ENCODE data around the gene DLGAP1.

GRCh38 chr18:3282623-3283412 is 20.9 kb downstream of the MYL12B start:
- PRO-cap, result no peak

GRCh38 chr18:3296800-3297787 is 35.2 kb downstream of the MYL12B start:
- PRO-cap, result unidirectional peak, minus-strand start at chr18:3297420; unidirectional peak, minus-strand start at chr18:3297500

GRCh38 chr18:3455678-3456645 is 6.0 kb downstream of the TGIF1 start:
- PRO-cap, result no peak

DNA sequence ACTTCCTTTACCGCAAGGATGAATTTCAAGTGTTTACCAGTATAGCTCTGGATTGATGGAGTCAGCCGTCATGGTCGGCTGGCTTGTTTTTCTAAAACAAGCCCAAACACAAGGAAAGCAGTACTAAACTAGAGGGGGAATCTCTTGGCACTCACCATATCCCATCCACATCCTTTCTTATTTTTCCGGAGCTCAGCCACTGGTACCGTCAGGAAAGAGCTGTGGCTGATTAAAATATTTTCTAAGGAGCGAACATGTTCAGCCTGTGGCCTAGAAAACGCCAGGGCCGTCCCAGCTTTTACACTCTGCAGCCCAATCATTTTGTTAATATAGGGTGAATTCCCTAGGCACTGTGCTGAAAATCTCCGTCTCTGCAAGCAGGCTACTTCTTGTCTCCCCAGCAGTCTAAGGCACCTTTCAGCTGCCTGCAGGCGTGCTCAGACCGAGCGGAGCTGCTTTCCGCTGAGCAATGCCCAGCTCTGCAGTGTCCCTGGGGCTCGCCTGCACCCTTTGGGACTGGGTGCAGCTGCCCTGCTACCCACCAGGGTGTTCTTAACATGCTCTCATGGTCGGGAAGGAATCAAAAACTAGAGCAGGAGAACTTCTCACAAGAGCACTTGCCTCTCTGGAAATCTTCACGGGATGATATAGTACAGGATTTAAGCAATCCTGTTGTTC is 59.2 kb downstream of the TGIF1 start:
- PRO-cap, result no peak

DNA sequence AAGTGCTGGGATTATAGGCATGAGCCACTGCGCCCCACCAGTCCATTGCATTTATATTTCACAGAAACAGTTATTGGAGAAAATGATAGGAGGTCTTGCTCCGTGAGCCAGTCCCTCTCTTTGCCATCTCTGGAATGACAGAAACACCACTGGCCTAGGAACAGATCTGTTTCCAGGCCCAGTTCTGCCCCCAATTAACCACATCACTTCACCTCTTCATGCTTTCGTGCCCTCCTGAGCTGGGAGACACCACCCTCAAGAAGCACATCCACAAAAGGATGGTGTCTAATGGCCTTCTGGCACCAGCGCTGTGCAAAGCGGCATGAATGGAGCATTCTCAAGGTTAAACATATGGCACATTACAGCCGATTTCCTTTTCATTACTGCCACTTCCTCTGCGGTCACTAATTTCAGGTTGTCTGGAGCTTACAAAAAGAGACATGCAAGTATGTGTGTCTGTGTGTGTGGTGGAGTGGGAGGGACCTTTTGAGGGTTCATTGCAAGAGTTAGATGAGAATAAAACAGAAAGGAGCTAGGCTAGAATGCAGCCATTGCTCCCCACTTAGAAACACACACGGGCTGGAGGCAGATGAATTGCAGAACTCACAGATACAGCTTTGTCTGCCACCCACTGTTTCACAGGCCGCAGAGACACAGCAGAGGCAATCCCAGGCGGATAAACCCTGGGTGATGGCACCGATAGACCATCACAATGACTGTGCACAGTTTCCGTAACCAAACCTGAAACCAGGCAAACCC is 75.9 kb downstream of the TGIF1 start:
- PRO-cap, result no peak

DNA sequence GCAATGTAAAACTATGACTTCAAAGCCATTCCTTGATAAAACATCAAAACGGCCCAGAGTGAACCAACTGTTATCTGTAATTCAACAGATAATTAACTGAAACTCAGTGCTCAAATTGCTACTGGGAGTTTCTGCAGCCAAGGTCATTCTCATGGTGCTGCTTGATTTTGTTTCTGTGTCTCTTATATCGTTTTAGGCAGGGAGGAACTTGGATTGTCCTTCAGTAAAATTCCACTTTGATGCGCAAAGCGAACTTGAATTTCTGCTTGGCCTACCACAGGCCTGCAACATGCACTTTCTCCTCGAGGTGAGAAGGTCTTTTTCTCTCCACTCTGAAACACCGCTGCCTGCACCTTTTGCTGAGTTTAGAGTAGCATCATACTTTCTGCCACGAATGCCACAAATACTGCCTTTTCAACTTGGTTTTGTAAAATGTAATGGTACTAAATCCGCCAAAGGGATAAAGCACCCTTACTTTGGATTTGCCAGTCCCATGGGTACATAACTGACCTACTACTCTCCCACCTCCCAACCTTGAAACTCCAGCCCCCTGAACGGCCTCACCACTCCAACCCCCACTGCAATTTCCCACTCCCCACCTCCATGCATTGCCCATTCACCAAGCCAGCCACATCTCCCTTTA is 204.7 kb downstream of the TGIF1 start:
- PRO-cap, result no peak

GRCh38 chr18:3700144-3700670 is 250.2 kb downstream of the TGIF1 start:
- PRO-cap, result unidirectional peak, minus-strand start at chr18:3700364

- PRO-cap, result no peak
Measured at GRCh38 chr18:3992798-3993417, 462.2 kb downstream of the DLGAP1 start.

DNA sequence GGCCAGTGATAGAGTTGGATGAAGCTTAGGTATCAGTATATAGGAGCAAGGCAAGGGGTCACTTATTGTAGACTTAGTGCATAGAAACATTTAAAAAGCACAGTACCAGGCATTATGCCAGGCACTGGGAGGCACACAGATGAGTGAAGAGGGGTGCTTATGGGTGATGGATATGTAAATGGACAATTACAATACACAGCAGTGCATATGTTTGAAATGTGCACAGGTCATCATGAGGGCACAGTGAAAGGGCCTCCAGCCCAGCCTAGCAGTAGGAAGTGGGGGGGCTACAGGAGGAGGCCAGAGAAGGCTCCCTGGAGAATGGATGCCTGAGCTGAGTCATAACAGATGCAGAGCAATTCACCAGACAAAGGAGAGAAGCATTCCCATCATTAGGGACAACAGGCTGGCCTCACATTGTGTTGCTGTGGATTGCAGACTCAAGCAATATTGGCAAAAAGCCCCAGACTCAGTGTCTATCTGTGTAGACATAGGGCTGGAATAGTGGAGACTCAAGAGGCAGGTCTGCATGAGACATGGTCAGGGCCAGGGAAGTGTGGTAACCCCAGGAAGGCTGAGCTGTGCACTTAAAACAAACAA is 330.0 kb downstream of the DLGAP1 start:
- PRO-cap, result no peak

GRCh38 chr18:4454504-4455794 is at the start of gene DLGAP1:
Gene DLGAP1 (minus strand): TSS chr18:4455307.
- PRO-cap, result no peak

DNA sequence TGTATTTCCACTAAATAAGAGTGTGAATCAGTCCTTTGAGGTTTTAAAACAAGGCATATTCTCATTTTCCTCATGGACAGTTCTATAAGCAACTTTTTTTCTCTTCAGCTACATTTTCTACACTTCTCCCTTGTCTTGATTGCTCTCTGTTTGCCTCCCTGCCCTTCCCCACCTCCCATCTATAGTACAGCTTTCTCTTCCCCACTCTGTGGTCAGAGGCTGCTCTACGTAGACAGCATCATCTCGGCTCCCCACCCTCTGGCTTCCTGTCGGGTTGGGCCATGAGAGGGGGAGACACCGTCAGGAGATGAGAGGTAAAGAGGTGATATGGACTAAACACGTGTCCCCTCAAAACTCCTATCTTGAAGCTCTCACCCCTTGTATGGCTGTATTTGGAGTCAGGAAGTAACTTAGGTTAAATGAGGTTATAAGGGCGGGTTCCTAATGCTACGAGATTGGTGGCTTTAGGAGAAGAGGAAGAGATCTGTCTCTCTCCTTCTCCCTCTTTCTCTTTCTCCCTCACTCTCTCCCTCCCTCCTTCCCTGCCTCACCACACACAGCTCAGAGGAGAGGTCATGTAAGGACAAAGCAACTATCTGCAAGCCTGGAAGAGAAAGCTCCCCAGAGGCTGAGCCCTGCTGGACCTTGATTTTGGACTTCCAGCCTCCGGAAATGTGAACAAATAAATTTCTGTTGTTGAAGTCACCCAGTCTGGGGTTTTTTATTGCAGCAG is 138.2 kb downstream of the AKAIN1 start:
- PRO-cap, result no peak

DNA sequence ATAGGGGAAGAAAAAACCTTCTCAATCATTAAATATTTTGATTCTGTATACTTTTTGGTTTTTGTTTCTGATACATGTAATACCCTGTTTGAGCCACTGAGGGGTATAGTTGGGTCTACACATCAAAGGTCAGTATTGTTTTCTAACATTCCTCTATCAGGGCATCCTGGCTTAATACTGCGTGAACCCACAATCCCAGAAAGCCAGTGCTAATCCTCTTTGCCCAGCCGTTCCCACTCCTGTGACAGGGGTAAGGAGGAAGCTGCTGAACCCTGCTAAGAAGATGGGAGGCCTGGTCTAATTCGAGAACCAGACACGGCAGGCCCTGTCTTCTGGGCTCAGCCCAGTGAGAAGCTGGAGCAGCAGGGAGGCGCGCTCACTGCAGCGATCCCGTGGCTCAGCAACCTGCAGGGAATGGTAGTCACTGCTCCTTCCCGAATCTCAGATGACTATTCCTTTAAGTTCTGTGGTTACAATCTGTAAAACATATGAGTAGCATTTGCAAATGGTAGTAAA is 87.2 kb downstream of the EPB41L3 start:
- PRO-cap, result no peak

DNA sequence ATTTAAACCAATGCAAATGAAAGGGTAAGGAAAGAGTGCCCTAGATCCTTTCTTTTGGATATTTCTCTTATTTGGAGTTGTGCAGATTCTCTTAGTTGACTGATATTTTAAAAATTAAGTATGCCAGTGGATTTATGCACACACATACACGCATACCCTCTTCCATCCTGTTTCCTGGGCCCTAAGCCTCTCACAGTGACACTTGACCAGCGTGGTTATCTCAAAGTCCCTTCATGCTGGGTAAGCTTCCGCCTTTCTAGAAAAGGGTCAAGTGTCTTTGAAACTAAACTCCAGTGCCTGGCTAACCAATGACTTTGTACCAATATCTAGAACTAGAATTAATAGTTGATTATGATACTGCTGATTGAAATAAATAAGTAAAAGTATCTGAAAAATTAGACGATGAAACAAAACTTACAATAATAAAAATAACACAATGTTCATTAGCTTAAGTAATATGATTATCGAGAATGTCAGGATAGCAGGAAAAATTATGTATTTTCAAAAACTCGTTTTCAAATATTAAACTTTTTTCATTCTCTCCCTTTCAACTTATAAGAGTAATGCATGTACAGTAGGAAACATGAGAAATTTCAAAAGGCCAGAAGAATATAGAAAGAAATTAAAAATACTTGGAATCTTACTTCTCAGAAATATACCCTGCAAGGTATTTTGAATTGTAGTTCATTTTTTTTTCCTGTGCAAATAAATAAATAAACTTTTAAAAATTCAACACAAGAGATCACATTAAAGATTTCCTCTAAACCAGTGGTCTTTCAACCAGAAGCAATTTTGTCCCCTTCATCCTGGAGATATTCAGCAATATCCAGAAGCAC is 144.4 kb upstream of the TMEM200C start:
- PRO-cap, result no peak

DNA sequence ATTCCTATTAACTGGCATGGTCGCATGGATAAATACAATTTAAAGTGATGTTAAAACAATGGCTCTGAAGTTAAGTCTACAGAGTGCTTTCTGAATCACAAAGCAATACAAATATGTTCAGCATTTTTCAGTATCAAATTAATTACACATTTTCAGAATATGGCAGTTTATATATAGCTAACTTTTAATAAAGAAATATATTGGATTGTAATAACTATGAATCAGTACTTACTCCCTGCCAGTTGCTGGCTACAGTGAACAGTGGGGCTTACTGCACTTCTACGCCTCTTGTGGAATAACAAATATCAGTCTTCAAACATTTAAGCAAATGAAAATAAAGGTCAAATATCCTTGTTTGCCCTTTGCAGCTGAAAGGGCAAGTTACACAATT is 156.9 kb upstream of the TMEM200C start:
- PRO-cap, result no peak

DNA sequence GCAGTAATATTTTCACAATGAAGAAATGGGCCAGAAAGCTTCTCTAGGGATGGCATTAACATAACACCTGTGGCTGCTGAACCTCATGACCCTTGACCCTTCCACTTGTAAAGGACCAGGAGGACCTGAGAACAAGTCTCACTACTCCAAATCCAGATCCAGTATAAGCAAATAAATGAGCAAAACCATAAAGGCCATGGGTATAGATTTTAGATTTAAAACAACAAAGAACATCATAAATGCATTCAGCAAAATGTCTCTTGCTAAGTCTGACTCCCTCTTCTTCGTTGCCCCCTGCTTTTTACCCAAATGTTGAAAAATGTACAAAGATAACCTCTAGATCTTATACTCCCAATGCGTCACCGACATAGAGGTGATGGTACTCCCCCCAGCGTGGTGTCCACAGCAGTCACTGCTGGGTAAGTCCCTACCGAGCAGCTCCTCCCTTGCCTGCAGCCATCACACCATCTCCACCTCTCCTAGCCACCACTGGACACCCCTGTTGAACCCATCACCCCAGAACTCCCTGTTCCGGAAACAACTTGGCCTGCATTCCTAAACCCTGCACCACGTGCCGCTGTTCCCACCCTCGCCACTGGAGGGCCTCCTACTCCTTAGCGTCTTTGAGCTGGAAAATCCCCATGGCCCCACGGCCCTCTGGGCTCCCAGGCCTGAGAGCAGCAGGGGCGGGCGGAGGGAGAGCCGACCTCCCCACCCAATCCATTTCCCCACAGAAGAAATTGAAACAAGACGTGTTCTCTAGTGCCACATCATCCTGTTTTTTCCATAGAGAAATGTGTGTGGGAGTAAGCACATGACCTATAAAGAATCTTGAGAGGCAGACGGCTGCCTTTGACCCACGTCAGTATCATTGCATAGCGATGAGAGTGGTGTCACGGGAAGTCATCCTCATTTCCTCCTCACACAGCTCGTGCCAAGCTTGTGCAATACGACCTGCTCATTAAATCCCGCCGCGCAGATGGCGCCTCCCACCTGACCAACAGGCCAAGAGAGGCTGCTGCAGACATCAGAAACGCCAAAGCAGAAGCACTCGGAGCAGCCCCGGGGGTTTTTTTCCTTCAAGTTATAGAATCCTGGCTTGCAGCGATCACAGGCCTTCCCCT is 79.4 kb downstream of the LAMA1 start:
- PRO-cap, result no peak

DNA sequence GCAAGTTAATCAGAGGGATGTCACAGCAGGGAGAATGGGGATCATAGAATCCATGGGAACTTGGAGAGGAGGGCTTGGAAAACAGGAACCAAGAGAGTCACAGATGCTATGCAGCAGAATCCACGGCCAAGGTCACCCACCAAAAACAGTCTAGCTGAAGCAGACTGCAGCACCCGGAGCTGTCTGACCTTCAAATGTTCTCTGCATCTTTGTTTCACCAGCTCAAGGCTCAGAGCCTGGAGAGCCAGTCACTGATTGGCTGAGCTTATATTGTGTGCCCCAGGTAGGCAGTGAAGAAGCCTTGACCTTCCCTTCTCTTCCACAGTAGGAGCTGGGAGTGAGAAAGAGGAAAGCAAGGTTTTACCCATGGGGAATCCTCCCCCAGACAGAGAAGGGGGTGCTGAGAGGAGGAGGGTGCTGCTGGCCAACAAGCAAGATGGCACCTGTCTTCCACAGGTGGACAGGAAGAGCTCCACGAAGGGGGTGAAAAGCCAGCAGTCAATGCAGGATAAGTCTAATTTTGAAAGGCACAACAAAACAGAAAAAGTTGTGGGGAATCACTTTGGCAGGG is 10.3 kb upstream of the LAMA1 start:
- PRO-cap, result no peak

- PRO-cap, result no peak
Measured at GRCh38 chr18:7459577-7460439, 107.3 kb upstream of the PTPRM start.

GRCh38 chr18:7617564-7618230 is 50.6 kb downstream of the PTPRM start:
- PRO-cap, result no peak

DNA sequence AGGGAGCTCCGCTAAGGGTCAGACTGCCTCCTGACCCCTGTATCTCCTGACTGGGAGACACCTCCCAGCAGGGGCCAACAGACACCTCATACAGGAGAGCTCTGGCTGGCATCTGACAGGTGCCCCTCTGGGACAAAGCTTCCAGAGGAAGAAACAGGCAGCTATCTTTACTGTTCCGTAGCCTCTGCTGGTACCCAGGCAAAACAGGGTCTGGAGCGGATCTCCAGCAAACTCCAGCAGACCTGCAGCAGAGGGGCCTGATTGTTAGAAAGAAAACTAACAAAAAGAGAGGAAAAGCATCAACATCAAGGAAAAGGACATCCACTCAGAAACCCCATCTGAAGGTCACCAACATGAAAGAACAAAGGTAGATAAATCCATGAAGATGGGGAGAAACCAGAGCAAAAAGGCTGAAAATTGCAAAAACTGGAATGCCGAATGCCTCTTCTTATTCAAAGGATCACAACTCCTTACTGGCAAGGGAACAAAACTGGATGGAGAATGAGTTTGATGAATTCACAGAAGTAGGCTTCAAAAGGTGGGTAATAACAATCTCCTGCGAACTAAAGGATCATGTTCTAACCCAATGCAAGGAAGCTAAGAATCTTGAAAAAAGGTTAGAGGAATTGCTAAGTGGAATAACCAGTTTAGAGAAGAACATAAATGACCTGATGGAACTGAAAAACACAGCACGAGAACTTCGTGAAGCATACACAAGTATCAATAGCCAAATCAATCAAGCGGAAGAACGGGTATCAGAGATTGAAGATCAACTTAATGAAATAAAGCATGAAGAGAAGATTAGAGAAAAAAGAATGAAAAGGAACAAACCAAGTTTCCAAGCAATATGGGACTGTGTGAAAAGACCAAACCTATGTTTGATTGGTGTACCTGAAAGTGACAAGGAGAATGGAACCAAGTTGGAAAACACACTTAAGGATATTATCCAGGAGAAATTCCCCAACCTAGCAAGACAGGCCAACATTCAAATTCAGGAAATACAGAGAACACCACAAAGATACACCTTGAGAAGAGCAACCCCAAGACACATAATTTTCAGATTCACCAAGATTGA is 145.2 kb downstream of the PTPRM start:
- PRO-cap, result no peak

- PRO-cap, result no peak
Measured at GRCh38 chr18:7946449-7947294, 379.6 kb downstream of the PTPRM start.

Measured in right cardiac atrium (tissue), 1 donor.